H1 (cell line): Measurements from ENCODE around the genes TNFAIP3 and PERP.

DNA sequence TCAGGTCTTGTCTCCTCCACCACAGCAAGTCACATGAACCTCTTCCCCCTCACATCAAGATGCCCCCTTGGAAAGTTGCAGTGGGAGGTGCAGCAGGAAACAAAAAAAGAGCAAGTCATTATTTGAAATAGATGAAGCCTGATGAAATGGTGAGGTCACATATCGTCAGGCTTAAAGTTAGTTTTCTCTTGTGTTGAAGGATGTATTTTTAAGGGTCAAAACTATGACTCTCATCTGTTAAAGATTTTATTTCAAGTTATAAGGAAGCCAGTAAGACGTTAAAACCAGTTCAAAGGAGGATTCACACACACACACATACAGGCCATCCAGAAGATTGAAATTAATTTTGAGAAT, 94.1 kb upstream of the TNFAIP3 start:
- RRBS, result no CpG with 5 or more reads among the region's 2 CpGs
CAGE:
- cytosol, long polyA plus RNA, result no peak
- long polyA plus RNA, result no peak
- nucleus, long polyA plus RNA, result no peak

DNA sequence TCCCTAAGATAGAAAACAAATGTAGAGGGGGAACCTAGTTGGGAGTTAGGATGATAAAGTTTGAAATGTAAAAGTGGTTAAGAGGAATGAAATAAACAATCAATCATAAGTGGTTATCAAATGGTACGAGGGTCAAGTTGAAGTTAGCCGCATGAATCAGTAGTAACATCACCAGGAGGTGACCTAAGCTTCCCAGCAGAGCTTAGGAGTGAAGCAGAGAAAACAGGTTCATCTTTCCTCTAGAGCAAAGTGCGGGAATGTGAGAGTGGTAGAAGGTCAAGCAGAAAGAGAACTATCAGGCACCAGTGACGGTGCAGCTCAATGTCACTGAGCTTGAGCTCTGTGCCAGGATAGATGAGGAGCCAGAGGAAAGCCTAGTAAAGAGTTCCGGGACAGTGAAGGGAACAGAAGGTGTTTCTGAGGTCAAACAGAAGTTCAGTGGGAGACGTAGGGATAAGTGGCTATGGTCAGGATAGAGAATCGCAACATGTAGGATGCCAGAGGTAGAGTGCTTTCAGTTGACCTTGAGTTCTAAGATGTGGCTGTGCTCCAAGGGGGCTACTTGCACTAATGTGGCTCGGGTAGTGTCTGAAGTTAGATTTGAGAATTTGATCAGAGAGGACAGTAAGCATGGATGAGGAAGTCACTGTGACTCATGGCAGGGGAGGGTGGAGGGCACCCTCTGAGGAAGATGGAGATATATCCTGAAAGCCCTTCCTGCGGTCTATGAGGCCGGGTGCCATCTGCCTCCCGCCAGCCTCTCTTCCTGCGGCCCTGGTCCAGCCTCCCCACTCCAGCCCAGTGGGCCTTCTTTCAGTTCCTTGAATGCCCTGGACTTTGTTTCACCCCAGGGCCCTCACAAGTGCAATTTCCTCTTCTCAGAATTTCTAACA, 20.6 kb upstream of the TNFAIP3 start:
- RRBS, result no CpG with 5 or more reads among the region's 12 CpGs
CAGE:
- cytosol, long polyA plus RNA, result no peak
- long polyA plus RNA, result no peak
- nucleus, long polyA plus RNA, result no peak

GRCh38 chr6:137867080-137867934, at the start of gene TNFAIP3:
Gene TNFAIP3, plus strand, starts transcription at chr6:137867259.
- RRBS, result 1% methylated on average over 38 of the region's 82 CpGs
CAGE:
- cytosol, long polyA plus RNA, result start-site peak on the plus strand at chr6:137867174-137867257, 17 reads
- long polyA plus RNA, result no peak
- nucleus, long polyA plus RNA, result no peak

GRCh38 chr6:138031358-138031826, 75.8 kb downstream of the PERP start:
- RRBS, result no CpG with 5 or more reads among the region's 4 CpGs
CAGE:
- cytosol, long polyA plus RNA, result no peak
- long polyA plus RNA, result no peak
- nucleus, long polyA plus RNA, result no peak

GRCh38 chr6:138105351-138105801, 1.8 kb downstream of the PERP start:
- RRBS, result no CpG with 5 or more reads among the region's 4 CpGs
CAGE:
- cytosol, long polyA plus RNA, result no peak
- long polyA plus RNA, result no peak
- nucleus, long polyA plus RNA, result no peak

GRCh38 chr6:138106792-138107723, at the start of gene PERP:
Gene PERP, minus strand, starts transcription at chr6:138107419.
- RRBS, result 1% methylated on average over 11 of the region's 96 CpGs
CAGE:
- cytosol, long polyA plus RNA, result start-site peak on the minus strand at chr6:138107444-138107519, 1,065 reads
- long polyA plus RNA, result start-site peak on the minus strand at chr6:138107444-138107519, 805 and 443 reads in 2 replicates
- nucleus, long polyA plus RNA, result start-site peak on the minus strand at chr6:138107444-138107540, 573 reads

DNA sequence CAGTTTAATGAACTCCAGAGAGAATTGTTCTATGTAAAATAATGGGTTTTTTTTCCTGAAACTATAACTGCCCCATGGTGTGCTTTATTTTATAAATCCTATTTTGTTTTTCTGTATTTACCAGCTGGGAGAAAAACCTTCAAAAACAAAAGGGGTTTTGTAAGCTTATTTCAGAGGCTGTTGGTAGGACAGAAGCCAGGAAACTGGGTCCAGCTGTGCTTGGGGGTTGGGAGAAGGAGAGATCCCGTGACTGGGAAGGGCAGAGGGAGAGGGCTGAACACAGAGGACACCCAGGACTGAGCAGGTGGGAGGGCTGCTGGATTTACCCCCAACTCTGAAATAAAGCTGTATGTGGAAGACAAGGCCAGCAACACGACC, 21.2 kb downstream of the ARFGEF3 start:
- RRBS, result no CpG with 5 or more reads among the region's 2 CpGs
CAGE:
- cytosol, long polyA plus RNA, result no peak
- long polyA plus RNA, result no peak
- nucleus, long polyA plus RNA, result no peak

- RRBS, result no CpG with 5 or more reads among the region's 3 CpGs
CAGE:
- cytosol, long polyA plus RNA, result no peak
- long polyA plus RNA, result no peak
- nucleus, long polyA plus RNA, result no peak
Measured at GRCh38 chr6:138386849-138387323, 9.2 kb downstream of the SMIM28 start.

DNA sequence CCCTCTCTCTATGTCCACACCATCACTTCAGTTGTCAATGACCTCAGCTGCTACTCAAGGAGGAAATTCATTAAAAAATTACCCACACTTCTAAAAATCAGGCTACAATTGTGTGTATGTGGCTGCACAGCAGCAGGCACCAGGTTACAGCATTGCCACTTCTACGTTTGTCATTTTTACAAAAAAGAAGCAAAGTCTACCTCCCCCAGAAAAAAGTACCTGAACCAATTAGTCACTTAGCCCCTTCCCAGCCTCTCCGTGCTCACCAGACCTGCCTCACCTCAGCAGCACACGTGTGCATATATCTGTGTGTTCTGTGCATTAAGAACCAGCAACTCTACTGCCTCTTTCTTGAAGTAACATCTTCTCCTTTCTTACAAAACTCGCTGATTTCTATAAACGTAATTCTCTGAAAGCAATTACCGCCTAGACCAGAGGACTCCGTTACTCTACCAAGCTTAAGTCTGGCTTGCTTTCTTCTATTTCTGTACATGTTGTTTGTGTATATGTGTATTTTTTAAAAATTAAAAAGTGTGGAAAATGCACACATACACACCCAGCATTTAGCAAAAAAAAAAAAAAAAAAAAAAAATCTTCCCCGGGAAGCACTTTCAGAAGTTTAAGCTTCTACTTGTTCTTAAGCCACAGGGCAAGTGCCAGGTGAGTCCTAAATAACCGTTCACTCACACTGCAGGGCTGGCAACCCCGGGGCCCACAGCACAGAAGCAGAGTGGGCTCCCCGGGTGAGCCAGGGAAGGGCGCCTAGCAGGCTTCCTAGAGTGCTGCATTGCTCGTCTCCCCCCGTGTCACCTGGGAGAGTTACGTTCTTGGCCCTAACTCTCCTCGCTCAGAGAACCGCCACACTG, 19.5 kb downstream of the HEBP2 start:
- RRBS, result no CpG with 5 or more reads among the region's 17 CpGs
CAGE:
- cytosol, long polyA plus RNA, result no peak
- long polyA plus RNA, result no peak
- nucleus, long polyA plus RNA, result no peak

DNA sequence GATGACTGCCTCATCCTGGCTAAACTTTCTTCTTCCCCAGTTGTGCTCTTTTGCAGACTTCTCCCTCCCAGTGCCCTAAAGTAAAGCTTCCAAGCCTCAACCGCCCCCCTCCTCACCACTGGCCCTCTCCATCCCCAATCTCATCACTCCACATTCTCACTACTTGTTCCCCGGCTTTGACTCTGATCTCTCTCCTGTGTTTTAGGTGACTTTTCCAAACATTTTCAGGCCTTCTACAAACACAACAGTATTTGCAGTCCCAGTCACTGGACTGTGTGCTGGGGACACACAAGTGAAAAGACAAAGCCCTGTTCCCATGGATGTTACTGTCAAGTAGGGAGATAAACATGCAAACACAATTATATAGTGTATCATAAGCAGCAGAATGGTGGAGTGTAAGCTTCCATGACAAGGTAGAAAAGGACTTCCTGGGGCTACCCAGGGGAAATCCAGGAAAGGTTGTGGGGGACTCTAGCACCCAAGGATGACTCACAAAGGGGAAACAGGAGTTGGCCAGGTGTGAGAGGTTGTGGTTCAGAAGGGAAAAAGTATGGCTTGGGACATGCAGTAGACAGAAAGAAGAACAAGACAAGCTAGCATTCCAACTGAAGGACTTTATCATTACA, 12.7 kb downstream of the NHSL1 start:
- RRBS, result no CpG with 5 or more reads among the region's 2 CpGs
CAGE:
- cytosol, long polyA plus RNA, result no peak
- long polyA plus RNA, result no peak
- nucleus, long polyA plus RNA, result no peak

DNA sequence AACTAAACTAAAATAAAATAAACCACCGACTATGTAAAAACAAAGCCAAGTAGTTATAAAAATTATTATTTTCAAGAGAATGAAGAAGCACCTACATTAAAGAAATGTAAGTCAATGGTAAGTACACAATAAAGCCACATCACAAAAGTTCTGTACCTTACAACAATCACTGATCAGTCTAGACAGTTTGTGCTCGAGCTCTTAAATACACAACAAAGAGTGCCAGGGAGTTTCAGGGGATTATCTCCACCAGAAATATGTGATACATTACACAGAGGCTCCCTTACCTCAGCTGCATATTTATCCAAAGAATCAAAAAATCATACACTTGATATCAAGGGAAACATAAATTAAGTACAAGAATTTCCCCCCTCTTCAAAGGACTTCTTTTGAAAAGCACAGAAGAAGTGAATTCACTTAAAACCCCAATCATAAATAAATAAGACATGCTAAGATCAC, 729 bp downstream of the NHSL1 start:
- RRBS, result no CpG with 5 or more reads among the region's 2 CpGs
CAGE:
- cytosol, long polyA plus RNA, result no peak
- long polyA plus RNA, result no peak
- nucleus, long polyA plus RNA, result no peak

- RRBS, result no CpG with 5 or more reads among the region's 7 CpGs
CAGE:
- cytosol, long polyA plus RNA, result no peak
- long polyA plus RNA, result no peak
- nucleus, long polyA plus RNA, result no peak
Measured at GRCh38 chr6:139136887-139137444, 2.1 kb downstream of the HECA start.

DNA sequence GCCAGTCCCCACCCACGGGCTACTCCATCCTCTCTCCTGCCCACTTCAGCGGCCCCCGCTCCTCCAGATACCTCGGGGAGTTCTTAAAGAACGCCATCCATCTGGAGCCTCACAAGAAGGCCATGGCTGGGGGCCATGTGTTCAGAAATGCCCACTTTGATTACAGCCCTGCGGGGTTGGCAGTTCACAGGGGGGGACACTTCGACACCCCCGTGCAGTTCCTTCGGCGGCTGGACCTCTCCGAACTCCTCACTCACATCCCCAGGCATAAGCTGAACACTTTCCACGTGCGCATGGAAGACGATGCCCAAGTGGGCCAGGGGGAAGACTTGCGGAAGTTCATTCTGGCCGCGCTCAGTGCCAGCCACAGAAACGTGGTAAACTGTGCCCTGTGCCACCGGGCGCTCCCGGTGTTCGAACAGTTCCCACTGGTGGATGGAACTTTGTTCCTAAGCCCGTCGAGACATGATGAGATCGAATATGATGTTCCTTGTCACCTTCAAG, 32.0 kb downstream of the HECA start:
- RRBS, result no CpG with 5 or more reads among the region's 25 CpGs
CAGE:
- cytosol, long polyA plus RNA, result no peak
- long polyA plus RNA, result no peak
- nucleus, long polyA plus RNA, result no peak

- RRBS, result no CpG with 5 or more reads among the region's 7 CpGs
CAGE:
- cytosol, long polyA plus RNA, result no peak
- long polyA plus RNA, result no peak
- nucleus, long polyA plus RNA, result no peak
Measured at GRCh38 chr6:139290520-139291452, 1.0 kb downstream of the TXLNB start.

CAGE:
- cytosol, long polyA plus RNA, result no peak
- long polyA plus RNA, result no peak
- nucleus, long polyA plus RNA, result no peak
Measured at GRCh38 chr6:139325026-139325338, 33.2 kb upstream of the TXLNB start.

- RRBS, result no CpG with 5 or more reads among the region's 4 CpGs
CAGE:
- cytosol, long polyA plus RNA, result no peak
- long polyA plus RNA, result no peak
- nucleus, long polyA plus RNA, result no peak
Measured at GRCh38 chr6:139371285-139372356, 2.8 kb downstream of the CITED2 start.

DNA sequence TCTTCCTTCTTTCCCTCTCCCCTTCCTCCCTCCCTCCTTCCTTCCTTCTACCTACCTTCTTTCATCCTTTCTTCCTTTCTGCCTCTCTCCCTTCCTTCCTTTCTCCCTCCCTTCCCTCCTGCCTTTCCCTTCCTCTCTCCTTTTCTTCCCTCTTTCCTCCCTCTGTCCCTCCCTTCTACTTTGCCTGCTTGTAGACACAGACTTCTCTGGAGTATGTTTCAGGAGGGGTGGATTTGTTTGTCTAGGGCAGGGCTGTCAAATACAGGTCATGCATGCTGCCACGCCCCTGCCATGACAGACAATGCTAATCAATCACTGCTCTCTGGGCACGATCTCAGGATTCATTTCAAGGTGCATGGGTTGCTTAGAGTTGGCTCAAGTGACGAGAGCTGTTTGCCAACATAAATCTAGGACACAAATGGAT, 281.6 kb upstream of the CITED2 start:
- RRBS, result no CpG with 5 or more reads among the region's 3 CpGs
CAGE:
- cytosol, long polyA plus RNA, result no peak
- long polyA plus RNA, result no peak
- nucleus, long polyA plus RNA, result no peak

DNA sequence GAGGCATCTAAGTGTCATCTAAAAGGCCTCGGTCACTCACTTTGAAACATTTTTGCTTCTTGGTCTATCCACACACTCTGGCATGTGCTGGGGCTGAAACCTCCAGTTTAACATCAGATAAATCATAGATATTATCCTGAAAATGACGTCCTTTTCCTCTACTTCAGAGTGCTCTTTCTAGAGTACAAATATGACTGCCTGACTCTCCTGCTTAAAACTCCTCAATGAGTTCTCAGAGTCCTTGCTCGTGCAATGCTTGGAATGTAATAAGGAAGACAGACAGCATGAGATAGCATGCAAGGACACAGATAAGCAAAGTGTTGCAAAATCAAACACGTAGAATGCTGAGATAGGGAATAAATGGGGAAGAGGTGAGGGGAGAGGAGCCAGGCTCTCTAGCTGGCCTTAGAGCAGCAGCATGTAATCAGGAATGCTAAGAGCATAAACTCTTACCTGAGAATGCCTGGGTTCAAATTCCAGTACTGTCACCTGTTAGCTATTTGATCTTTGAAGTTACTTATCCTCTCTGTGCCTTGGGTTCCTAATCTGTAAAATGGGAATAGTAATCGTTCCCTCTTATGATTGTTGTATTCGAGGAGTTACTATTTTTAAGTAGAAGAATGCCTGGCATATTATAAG, 374.2 kb upstream of the CITED2 start:
- RRBS, result no CpG with 5 or more reads among the region's 6 CpGs
CAGE:
- cytosol, long polyA plus RNA, result no peak
- long polyA plus RNA, result no peak
- nucleus, long polyA plus RNA, result no peak

DNA sequence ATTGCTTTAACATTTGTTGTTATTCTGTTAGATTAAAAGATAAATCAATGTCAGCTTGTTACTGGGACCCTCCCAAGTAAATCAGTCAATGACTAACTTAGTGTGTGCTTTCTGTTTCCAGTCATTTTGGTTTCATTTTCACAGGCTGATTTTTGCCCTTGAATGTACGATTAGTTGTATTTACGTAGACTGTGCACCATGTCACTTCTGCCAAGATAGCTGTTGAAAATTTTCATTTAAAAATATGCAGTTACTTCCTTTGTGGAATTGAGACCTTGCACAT, 944.7 kb upstream of the CITED2 start:
- RRBS, result no CpG with 5 or more reads among the region's 2 CpGs
CAGE:
- cytosol, long polyA plus RNA, result no peak
- long polyA plus RNA, result no peak
- nucleus, long polyA plus RNA, result no peak

- RRBS, result no CpG with 5 or more reads among the region's 15 CpGs
CAGE:
- cytosol, long polyA plus RNA, result no peak
- long polyA plus RNA, result no peak
- nucleus, long polyA plus RNA, result no peak
Measured at GRCh38 chr6:141745820-141746252, 386.9 kb upstream of the GJE1 start.